Vermiform appendix (tissue), 1 donor: ENCODE results near the gene CD8B2.

- PRO-cap, result unidirectional peak, minus-strand start at chr2:102358661
Measured at GRCh38 chr2:102358447-102358975, 2.9 kb downstream of the IL18R1 start.

GRCh38 chr2:102762151-102762435, 262 bp downstream of the TMEM182 start:
- PRO-cap, result no peak

DNA sequence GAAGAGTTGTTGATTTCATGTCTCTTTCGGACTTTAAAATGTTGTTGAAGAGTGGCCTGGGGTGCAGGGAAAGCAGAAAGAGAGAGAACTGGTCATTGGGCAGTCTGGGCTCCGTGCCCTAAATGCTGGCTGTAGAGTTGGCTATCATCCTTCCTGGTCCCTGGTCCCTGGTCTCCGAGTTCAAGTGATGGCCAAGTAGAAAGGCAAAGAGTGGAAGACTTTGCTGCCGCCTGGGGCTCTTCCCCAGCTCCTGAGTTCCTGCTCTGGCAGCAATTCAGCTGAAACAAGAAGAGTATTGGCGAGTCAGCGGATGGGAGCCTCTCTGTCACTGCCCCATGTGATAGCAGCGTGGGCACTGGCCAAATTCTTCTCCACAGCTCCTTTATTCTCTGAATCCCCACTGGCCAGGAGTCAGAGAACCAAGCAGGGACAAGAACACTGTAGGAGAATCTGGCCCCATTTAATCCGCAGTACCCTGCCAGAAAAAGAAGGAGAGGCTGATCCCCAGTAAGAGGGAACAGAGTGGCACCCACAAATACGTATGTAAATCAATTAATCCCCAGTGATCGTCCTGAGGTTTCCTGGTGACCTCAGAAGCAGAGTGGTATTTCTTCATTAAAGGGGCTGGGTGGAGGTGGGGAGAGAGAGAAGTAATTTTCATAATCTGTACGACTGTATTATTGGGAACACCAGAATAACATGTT, 350.9 kb upstream of the POU3F3 start:
- PRO-cap, result no peak

DNA sequence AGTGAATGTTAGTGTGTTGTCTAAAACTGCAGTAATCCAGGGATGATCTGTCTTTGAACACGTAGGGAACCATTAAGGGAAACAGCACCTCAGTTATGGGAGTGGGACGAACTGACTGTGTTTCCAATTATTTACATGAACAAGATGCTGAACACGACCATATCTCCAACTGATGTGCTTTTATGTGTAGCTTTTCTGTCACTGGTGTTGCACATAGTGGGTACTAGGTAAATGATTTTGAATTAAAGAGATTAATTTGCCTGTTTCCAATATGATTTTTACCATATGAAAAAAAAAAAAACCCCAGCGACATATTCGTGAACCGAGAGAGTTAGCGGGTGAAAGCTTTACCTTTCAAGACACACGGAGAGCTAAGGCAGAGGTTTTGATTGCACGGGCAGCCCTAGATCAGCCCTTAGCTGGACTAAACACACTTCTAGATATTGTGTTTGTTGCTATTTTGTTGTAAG, 78.7 kb downstream of the POU3F3 start:
- PRO-cap, result no peak

DNA sequence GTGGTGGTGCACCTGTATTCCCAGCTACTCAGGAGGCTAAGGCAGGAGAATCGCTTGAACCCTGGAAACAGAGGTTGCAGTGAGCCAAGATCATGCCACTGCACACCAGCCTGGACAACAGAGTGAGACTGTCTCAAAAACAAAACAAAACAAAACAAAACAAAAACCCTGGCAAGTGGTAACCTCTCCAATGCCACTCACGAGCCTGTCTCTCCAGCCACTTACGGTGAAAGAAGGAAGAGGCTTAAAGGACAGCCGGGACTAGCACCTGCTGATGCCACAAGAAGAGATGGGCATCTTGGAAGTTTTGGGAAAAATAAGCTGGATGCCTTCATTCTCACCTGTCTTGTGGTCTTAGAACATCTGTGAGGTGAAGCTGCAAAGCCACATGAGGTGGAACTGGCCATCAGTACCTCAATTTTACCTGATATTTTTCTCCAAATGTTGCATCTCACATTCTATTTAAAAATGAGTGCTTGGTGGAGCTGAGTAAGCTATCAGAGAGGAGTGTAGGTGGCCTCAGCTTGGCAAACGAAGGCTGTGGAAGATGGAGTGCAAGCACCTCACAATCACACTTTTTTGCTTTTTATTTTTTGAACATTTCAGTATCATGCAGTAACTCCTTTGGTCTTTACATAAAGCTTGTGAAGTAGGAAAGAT, 26.9 kb downstream of the C2orf49 start:
- PRO-cap, result no peak

GRCh38 chr2:105378483-105378762, 20.4 kb downstream of the FHL2 start:
- PRO-cap, result unidirectional peak, minus-strand start at chr2:105378667

GRCh38 chr2:105400007-105400811, 1.4 kb upstream of the FHL2 start:
- PRO-cap, result no peak

DNA sequence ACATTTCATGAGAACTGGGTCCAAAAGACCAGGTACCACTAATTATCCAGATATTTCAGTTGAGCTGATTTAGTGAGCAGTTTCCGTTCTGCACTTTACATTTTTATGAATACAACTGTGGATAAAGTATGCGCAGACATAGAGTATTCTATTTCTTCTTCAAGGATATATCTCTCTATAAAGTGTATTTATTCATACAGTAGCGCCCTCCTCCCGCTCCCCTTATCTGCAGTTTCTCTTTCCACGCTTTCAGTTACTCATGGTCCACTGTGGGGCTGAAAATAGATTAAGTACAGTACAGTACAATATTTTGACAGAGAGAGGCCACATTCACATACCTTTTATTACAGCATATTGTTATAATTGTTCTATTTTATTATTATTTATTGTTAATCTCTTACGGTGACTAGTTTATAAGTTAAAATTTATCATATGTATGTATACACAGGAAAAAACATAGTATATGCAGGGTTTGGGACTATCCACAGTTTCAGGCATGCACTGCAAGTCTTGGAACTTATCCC, 19.7 kb upstream of the FHL2 start:
- PRO-cap, result no peak

GRCh38 chr2:105431622-105432491, 33.0 kb upstream of the FHL2 start:
- PRO-cap, result no peak

- PRO-cap, result no peak
Measured at GRCh38 chr2:105573212-105573563, 171.5 kb upstream of the NCK2 start.

DNA sequence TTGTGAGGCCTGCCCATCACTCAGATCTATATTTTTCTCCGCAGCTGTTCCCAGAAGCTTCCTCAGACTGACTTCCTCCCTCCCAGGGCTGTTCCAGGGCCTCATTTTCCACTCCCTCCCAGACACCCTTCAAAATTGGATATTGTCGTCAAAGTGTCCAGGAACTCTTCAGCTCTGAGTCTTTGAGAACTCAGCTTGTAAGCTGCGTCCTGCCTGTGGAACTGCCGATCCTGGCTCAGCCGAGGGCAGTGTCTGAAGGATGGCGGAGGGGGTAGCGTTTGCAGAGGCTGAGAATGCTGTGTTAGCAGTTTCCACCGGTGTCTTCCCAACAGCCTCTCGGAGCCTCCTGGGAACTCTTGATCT, 27.1 kb downstream of the NCK2 start:
- PRO-cap, result no peak

DNA sequence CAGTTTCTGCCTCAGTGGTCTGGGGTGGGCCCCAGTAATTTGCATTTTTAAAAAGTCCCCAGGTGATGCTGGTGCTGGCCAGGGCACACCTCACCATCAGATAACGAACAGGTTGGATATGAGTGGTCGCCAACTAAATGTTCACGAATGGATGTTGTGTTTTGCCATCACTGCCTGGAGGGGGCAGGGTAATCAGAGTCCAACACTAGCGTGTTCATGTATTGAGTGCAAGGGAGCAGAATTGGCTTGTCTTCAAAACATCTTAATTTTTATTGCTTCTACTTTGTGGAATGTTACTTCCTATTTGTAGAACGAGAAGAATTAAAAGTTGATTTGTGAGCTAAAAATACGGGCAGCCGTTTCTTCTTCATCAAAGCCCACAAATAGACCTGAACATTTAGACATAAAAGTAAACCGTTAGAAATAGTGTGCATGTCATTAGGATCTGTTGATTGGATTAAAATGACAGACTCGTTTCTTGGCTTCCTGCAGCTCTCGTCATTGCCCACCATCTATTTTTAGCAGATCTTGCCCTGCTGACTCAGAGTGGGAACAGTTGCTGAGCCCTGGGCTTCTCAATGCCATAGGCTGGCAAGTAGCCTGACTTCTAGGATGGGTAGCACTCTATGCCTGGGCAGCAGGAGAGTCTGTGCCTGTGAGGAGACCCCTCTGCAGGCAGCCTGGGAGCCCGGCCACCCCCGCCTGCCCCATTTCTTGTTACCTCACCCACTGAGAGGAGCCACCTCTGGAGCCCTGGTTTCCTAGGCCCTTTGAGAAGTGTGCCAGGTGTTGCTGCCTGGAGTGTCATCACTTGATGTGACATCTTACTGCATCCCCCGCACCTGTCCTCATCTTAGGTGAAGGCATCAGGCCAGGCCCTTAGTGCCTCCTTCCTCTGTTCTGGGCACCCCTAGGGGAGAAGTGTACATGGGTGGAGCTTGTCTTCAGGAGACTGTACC, 45.4 kb downstream of the NCK2 start:
- PRO-cap, result no peak

- PRO-cap, result no peak
Measured at GRCh38 chr2:105800137-105800716, 55.5 kb downstream of the NCK2 start.

GRCh38 chr2:105816268-105816743, 71.6 kb downstream of the NCK2 start:
- PRO-cap, result no peak

- PRO-cap, result no peak
Measured at GRCh38 chr2:105893312-105893817, 148.7 kb downstream of the NCK2 start.

DNA sequence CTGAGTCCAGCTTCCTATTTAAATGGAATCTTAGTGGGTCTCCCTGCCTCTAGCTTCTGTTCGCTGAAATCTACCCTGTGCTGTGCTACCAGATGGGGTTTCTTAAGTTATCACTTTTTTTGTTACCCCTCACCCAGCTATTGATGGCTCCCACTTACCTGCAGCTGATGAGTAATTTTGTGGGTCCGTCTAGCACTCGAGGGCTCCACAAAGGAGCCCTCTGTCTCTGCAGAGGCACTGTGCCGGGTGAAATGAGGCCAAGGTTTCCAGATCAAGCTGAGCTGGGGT, 128.1 kb upstream of the ECRG4 start:
- PRO-cap, result no peak

- PRO-cap, result no peak
Measured at GRCh38 chr2:106066149-106066393, 583 bp downstream of the ECRG4 start.

DNA sequence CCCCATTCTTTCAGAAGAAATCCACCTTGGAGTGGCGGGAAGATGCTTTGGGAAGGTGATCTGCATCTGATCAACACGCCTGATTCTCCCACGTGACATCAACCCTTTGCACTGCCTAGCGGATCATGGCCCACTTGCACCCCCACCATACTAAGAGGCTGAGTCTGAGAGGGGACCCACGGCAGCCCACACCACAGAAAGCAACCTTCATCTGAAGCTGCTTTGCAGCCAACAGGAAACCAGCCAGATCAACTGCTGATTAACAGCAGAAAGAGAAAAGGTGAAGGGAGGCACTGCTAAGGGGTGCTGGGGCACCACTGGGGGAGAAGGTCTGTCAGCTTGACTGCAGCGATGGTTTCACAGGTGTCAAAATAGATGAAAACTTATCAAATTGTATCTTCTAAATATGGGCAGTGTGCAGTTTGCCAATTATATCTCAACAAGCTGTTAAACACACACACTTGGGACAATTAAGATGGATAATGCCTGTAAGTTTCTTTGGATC, 29.1 kb downstream of the ECRG4 start:
- PRO-cap, result bidirectional peak, plus-strand start at position 273 of the sequence, minus-strand start at position 213 of the sequence

GRCh38 chr2:106160890-106161324, 33.2 kb downstream of the UXS1 start:
- PRO-cap, result bidirectional peak, plus-strand start at chr2:106161047, minus-strand start at chr2:106161049

- PRO-cap, result no peak
Measured at GRCh38 chr2:106487087-106487543, at the start of gene CD8B2. Gene CD8B2 (plus strand): TSS chr2:106487364.